Temporal lobe (tissue), 2 donors: Measurements from ENCODE around the genes FABP3 and ADGRB2.

DNA sequence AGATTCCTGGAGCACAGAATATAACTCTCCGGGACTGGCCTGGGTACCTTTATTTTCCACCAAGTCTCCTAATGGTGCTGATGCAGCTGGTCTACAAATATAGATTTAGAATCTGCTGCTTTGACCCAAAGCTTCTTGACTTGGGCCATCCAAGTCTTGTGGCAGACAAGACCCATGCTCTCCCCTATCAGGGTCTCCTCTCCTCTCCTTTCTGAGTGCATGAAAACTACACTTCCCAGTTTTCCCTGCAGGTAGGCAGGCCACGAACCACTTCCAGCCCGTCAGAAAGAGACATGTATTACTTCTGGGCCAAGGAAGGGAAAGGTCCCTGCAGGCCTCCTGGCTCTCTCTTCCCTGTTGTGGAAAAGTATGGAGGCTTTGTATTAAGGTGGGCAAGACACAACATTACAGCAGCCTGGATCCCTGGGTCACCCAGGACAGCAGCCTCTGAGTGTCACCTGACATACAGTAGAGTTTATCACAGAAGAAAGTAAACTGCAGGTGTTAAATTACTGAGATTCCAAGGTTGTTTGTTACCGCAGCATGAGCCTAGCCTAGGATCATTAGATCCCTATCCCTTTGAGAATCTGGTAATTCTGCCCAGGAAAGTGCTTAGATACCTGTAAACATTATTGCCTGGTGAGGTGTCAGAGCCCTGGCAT, 717.4 kb downstream of the MATN1 start:
- RAMPAGE, long total RNA, result no peak

DNA sequence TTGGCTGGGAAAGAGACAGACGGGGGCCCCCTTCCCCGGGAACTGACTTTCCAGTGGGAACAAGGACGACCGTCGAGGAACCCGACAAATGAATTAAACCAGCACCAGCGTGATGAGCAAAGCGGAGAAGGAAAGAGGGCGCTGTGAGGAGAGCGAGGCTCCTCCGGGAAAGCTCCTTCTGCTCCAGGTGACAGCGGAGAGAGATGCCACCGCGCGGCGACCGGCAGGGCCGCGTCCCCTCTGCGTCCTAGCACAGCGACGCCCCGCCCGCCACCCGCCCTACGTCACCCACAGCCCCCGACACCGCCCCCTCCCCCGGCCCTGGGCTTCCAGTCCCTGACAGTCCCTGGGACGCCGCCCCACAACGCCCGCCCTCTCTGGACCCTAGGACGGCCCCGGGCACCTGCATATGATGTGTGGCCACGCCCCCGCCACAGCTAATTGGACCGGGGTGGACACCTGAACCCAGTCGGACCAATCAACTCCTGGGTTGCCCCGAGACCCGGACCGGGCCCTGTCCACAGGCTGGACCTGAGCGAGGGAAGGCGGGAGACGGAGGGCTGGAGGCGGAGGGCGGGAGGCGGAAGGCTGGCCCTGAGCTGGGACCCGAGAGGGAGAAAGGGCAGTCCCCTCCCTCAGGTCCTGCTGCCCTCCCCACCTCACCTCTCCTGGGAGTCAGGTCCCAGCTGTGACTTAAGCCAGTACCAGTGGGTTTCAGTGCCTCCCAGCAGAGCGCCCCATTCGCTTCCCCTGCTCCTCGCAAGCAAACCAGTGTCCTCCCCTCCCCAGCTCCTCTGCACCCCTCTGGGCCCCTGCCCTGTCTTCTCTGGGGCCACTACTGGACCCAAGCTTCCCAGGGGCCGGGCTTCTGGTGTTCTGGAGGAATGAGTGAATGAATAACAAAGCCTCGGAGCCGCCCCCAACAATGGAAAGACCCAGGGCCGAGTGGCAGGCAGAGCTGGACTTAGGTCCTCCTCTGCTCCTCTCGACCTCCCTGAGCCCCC, 38.0 kb downstream of the MATN1 start:
- RAMPAGE, long total RNA, result no peak

- RAMPAGE, long total RNA, result no peak
Observed at GRCh38 chr1:30704253-30704662, 19.1 kb downstream of the MATN1 start.

DNA sequence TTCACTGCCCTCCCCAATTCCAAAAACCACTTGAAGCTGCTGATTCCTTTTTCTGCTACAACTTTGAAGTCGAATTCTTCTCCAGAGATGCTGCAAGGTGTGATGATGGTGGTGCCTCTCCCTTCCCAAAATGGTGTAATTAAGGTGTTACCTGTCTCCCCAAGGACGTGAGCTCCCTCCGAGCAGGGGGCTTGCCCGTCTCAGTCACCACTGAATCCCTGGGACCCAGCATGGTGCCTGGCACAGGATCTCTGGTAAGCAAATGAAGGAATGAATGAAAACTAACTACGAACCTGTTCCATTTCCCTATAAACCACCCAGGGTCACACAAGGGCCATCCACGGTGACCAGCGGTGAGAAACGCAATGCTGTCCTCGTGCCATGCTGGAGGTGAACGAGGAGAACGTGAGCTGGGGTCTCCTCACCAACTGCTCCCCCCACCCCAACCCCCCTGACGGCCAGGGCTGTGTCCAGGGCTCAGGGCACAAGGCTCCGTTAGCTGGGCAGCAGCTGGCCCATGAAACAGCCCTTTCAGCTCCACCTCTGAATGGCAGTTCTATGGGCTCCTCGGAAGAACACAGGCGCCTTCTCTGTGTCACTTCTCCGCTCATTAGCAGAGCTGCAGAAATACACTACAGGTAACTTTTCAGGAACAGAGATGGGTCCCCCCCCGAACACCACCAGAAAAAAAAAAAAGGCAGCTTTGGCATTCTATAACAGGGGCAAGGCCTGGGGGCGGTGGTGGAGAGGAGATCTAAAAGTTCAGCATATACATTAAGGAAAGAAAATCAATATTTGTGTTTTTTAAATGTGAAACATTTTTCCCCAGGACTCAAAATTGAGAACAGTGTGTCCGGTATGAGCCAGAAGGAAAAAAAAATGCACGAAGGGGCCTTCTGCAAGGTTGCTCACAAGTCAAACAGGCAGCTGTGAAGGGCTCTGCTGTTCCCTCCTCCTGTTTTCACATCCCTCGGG, 2.3 kb upstream of the MATN1 start:
- RAMPAGE, long total RNA, result no peak

DNA sequence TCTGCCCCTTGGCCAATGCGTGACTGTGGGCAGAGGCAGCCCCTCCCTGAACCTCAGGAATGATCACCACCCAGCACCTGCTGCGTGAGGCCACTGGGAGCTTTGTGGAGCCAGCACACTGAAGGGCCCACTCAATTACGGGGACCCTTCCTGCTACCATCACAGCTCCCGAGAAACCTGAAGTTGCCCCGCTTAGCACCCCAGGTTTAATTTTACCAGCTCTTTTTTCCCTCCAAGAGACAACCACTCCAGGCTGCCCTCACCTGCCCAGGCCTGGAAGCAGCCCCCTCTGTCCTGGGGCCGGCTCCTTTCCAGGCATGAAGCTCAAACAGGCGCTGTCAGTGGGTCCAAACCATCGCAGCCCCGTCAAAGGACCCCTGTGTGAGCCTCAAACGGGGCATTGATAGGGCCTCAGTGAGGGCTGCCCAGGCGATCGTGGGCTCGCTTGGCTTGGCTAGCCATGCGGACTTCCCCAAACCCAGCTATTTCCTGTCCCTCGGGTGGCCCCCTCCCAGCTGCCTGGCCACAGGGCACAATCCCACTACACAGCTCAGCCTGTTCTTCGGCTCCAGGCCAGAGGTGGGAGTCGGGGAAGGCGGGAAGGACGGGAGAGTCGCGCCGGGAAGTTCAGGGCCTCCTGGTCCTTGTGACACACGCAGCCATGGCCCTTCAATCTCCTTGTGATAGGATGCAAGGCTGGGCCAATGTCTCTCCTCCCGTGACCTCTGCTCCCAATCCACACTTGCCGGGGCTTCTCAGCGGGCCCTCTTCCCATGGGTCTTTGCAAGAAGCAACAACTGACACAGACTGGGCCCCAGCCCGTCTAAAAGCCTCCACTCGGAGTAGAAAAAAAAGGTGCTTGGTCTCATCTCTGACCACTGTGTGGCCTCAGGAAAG, 6.9 kb upstream of the MATN1 start:
- RAMPAGE, long total RNA, result no peak

DNA sequence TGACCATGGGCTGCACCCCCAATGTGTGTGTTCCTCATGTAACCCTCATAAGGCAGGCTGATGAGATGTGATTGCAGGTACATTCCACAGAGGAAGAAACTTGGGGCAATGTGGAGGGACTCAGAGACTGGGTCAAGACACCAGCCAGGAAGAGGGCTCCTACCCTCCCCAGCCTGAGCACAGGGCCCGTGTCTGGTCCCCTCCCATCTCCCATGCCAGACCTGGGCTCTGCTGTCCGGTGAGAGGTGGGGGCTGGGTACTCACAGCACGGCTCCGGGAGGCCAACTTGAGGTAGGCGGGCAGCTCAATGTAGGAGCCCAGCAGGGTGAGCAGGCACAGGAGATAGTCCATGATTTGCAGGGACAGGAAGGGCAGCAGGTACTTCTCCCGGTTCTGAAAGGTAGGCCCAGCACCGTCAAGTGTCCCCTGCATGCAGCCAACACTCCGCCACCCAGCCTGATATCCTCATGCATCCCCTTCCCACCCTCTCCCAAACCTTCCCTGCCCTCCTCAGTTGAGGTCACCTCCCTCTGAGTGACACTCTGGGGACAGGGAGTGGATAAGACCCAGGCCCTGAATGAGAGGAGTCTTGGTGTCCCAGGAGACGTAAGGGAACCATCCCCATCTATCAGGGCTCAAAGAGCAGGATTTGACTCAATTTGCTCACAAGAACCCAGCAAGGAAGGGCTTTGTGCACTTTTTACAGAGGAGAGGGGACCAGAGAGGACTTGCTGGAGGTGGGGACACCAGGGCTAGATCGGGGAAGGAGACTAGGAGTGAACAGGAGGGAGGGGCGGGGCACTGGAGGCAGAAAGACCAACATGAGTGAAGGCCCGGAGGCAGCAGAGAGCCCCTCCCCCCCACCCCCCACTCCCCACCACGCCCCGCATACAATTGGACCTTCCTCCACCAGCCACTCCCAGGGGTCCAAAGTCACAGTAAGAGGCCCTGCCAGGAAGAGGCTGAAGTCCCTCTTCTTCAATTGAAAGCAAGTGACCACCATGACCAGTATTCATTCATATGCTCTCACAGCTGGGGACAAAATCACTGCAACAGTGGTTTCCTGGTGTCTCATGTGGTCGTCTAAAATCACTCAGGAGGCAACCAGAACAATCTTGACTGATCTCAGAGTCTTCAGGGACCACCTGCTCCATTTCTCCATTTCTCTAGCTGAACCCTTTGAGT, 16.6 kb upstream of the MATN1 start:
- RAMPAGE, long total RNA, result no peak

GRCh38 chr1:30751186-30751813, 6.3 kb downstream of the LAPTM5 start:
- RAMPAGE, long total RNA, result no peak

DNA sequence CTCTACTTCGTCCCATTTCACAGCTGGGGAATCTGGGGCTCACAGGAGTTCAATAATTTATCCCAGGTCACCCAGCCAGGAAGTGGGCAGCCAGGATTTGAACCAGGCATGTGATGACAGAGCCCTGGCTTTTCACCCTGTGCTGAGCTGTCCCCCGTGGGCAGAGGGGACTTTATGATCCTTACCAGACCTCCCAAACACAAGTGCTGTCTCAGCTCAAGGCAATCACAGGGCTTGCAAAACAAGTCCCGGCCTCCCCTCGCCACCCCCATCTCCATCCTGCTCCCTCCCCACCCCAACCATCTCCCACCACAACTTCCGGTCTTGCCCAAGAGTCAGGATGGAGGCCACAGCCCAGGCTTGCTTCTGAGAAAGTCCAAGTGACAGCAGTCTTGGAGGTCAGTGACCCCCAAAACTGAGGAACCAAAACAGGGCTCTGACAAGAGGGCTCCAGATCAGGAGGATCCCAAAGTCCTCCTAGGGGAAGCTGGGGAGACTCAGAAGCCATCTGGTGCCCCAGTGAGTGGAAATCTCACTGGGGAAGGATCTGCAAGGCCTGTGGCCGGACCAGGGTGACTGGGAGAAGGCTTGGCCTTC, 4.4 kb upstream of the SDC3 start:
- RAMPAGE, long total RNA, result no peak

- RAMPAGE, long total RNA, result no peak
Observed at GRCh38 chr1:30994901-30995450, 70.5 kb downstream of the PUM1 start.

DNA sequence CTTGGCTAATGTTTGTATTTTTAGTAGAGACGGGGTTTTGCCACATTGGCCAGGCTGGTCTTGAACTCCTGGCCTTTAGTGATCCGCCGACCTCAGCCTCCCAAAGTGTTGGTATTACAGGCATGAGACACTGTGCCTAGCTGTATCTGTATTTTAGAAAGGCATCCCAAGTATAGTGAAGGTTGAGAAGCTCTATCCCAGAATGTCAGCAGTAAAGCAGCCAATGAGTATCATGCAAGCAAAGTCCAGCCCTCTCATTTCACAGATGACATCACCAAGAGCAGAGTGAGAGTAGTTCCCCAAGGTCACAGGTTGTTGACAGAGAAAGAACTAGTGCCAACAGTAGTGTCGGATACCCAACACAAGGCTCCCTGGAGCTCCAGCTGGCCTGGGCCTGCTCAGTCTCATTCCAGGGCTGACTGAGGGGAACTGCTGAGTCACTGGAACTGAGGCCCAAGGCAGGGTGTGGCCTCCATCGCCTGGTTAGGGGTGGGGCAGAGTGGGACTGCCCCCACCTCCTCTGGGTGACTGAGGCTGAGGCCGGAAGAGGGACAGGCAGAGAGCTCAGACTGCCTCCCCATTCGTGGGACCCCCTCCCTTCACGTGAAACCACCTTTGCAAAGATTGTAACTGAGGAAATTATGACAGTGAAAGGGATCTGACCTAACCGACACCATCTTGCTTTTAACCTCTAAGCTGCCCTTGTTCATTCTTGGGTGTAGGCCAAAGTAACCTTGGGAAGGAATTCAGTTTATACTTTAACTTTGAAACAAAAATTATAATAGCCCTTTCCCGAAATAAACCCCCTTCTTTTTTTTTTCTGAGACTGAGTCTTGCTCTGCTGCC, 68.9 kb downstream of the NKAIN1 start:
- RAMPAGE, long total RNA, result no peak

DNA sequence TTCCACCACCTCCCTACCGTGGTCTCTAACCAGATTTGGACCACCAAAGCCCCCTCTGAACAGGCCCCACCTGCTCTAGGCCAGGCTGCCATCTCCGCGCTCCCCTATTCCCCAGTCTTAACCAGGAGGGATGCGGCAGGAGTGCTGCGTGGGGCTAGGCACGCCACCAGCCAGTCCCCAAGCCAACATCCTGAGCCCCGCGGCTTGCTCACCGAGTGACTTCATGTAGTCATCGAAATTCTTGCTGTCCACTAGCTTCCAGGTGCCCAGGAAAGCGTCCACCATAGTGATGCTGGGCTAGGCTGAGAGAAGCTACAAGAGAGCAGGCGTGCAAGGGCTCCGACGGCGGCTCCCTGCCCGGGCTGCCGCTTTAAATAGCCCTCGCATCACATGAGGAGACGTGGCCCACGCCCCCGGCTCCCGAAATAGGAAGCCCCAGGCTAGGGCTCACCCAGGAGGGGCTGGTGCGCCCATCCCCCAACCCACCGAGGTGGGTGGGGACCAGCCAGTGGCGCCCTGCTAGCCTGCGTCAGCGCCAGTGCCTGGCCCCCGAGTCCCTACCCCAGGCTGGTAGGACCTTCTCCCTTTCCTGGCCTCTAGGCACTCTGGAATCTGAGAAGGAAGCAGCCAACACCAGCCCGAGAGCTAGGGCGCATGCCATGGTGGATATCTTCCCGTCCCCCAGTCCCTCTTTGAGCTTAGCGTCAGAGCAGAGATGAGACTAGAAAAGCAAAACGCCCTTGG, at the start of gene FABP3:
Gene FABP3, minus strand, starts transcription at position 347 of the 744 bp plus-strand sequence.
- RAMPAGE, long total RNA, result start-site peak on the minus strand centred at position 385 of the sequence, 163 bp wide, 6,813 and 8,052 reads in 2 replicates

DNA sequence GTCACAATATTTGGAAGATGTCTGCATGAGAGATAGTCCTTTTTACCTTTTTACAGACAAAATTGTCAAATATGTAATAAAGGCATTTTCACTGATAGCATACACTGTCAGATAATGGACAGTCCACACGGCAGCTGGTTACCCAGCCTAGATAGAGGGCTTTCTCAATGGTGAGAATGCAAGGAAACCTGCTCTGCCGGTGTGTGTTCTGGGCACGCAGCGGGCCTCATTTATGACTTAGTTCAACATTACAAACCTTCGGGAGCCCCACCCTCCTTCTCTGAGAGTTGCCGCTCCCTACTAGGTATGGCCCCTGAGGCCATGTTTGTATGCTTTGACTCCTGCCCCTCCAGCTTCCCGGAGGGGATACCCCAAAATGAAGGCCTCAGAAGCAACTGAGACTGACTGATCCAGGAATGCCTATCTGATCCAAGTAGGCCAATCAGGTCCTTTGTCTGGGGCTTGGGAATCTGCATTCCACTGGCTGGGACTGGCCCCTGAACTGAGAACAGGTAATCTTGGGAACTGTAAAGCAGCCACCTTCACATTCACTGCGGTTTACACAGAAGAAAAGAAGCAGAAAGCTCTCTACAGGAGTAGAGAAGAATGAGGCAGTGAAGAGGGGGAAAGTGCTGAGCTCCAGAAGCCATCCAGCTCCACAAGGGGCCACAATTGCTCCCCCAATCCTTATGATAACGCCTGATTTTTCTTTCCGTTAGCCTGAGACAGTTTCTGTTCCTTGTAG, 17.3 kb upstream of the FABP3 start:
- RAMPAGE, long total RNA, result no peak

- RAMPAGE, long total RNA, result no peak
Observed at GRCh38 chr1:31482360-31483176, 69.6 kb downstream of the SERINC2 start.

- RAMPAGE, long total RNA, result no peak
Observed at GRCh38 chr1:31583512-31584773, 7.6 kb downstream of the TINAGL1 start.

GRCh38 chr1:31668649-31669059, 24.0 kb upstream of the PEF1 start:
- RAMPAGE, long total RNA, result no peak

DNA sequence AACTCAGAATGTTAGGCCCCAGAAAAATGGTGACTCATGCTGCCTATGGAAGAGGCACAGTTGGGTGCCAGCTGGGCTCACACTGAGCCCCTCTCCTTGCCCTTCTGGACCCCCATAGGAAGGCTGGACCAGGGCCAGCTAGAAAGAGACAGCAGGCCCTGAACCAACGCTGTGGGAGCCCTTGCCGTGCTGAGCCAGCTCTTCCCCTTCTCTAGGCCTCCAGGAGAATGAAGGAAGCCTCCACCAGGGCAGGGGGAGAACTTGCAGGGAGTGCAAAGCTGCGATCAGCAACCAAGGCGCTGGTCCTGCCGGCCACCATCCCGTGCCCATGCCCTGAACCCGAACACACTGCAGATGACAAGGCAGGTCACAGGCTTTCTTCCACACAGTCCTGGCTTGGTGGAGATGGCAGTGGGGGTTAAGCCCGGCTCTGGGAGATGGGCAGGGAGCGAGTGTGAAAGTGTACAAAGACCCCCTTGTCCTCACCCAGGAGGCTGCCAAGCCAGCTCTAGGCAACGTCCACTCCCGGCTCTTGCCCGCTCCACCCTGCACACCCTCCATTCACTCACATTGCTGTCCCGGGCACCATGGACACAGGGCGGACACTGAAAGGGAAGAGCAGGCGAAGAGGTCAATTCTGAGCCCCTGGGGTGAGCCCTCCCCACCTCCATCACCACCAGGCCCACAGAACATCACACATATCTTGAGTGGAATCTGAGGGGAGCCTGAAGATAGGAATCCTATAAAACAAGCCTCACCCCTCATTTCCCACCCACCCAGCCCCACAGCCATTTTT, 9.0 kb downstream of the COL16A1 start:
- RAMPAGE, long total RNA, result no peak

- RAMPAGE, long total RNA, result no peak
Observed at GRCh38 chr1:31695780-31696662, 7.8 kb downstream of the COL16A1 start.

DNA sequence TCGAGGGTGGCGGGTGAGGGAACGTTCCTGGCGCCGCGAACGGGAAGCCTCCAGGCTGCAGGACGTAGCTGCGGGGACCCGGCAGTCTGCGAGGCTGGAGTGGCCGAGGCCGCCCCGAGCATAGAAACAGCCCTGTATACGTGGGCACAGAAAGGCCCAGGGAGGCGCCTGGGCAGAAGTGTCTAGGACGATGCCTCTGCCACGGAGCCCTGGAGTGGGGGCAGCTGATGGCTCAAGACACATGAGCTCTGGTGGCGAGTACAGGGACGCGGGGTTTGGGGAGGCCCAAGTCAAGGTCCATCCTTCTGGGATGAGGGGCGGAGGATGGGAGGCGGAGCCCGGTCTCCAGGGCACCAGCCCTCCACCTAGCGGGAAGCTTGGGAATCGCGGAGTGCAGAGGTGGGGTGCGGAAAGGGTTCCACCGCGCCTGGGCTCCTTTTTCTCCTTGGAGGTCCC, 11.7 kb upstream of the COL16A1 start:
- RAMPAGE, long total RNA, result no peak

DNA sequence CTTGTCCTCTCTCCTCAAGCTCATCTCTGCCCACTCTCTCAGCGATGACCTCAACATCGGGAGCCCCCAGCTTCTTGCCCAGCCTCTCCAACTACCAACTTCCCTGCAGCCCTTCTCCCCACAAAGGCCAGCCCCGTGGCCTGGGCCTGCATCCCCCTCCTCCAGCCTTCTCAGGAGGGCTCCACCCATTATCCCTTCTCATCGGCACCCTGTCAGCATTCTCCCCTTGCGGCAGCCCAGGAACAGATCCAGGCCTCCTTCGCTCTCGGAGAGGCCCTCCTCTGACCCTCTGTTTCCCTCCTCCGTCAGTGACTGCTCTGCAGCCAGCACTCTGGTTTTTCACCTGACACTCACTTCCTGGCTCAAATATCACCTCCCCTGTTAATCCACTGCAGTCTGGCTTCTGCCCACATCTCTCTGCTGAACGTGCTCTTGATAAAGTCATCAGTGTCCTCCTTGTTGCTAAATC, 17.5 kb downstream of the ADGRB2 start:
- RAMPAGE, long total RNA, result no peak

- RAMPAGE, long total RNA, result no peak
Observed at GRCh38 chr1:31763615-31764882, at the start of gene ADGRB2. ADGRB2 (minus strand) TSS chr1:31764340.